ENCODE measurements around a stretch of chr11.

DNA sequence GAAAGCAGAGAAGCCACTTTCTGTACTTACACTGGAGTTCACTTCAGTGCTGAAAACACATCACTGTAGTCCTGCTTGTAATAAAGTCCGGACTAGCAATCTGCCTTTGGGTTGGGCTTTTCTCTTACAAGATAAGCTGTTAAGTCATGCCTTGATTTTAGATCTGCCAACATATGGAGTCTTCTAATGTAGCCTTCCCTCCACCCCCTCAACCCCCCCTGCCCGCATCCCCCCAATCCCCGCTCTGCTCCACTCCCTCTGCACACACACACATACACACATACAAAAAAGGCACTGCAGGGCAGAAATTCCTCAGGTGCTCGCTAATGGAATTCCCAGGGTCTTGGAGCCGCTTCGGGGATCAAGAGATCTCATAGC, 3.4 kb downstream of the CDON start:
- PRO-cap = no peak

GRCh38 chr11:126060616-126061464, 1.8 kb downstream of the CDON start:
- PRO-cap = no peak

- PRO-cap = no peak
These were observed 9.1 kb downstream of the RPUSD4 start for GRCh38 chr11:126202290-126202769.

DNA sequence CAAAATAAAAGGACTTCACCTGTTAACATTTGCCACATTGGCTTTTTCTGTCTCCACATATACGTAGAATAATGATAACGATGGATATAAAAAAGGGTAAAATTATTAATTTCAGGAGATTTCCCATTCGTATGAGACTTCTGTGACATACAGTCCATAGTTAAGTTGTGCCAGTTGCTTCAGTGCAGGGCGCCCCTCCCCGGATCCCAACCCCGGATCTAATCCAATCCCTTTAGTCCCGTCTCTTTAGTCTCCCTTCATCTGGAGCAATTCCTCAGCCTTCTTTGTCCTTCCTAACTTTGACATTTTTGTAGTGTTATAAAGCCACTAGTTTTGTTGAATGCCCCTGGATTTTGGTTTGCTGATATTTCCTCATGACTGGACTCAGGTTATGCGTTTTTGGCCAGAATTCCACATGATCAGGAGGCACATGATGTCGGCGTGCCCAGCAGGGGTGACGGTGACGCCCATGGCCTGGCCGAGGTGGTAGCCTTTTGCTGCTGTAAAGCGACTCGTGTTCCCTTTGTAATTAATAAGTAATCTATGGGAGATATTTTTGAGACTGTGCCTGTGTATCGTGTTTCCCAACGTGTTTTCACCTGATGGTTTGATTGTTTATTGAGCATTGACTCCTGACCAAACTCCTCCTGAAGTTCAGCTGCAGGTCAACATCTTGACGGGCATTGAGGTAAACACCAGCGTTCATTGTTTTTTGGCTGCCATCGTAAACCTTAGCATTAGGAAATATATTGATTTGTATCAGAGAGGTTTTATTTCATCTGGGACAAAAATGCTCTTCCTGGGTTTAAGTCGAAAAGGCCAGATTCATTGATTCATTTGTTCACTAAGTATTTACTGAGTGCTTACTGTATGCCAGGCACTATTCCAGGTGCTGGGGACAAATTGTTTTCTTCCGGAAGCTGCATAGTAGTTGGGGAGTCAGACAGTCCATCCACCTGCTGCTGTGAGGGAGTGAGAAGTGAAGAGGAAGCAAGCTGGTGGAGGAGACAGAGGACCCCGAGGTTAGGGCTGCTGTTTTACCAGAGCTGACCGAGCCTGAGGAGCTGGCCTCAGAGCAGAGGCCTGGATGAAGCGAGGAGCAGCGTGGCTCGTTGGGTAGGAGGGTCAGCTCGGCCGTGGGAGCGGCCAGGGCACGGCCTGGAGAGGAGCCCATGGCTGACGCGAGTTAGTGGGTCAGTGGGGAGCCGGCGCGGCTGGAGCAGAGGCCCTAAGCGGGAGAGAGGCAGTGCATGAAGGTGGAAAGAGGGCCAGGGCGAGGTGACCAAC, 23.5 kb downstream of the DCPS start:
- PRO-cap = no peak

DNA sequence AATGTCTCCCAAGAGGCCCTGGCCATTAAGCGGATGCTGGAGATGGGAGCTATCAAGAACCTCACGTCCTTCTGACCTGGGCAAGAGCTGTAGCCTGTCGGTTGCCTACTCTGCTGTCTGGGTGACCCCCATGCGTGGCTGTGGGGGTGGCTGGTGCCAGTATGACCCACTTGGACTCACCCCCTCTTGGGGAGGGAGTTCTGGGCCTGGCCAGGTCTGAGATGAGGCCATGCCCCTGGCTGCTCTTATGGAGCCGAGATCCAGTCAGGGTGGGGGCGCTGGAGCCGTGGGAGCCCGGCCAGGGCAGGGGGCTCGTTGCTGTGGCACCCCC, 58.5 kb downstream of the ST3GAL4 start:
- PRO-cap = no peak

DNA sequence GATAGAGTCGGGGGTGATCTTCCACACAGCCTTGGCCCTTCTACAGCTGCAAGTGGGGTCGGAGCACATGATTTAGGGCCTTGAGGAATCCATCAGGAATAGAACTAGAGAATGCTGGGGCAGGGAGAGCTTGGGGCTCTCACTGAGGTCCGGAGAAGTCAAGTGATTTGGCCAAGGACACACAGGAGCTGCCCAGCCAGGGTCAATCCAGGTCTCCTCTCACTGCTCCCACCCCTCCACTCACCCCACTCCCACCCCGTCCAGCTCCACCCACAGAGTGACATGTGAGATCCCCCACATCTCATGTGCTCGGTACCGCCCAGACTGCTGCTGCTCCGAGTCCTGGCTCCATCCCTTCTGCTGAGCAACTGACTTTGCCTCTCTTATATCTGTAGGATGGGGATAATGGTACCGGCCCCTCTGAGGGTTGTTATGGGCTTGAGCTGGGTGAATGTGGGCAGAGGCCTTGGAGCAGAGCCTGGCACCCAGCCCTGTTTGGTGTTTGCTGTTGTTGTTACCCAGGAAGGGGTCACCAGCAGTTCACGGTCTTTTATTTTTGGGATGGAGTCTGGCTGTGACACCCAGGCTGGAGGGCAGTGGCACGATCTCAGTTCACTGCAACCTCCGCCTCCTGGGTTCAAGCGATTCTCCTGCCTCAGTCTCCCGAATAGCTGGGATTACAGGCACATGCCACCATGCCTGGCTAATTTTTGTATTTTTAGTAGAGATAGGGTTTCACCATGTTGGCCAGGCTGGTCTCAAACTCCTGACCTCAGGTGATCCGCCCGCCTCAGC, 77.0 kb downstream of the ST3GAL4 start:
- PRO-cap = no peak

- PRO-cap = no peak
These were observed 113.6 kb downstream of the ST3GAL4 start for GRCh38 chr11:126469093-126469542.

DNA sequence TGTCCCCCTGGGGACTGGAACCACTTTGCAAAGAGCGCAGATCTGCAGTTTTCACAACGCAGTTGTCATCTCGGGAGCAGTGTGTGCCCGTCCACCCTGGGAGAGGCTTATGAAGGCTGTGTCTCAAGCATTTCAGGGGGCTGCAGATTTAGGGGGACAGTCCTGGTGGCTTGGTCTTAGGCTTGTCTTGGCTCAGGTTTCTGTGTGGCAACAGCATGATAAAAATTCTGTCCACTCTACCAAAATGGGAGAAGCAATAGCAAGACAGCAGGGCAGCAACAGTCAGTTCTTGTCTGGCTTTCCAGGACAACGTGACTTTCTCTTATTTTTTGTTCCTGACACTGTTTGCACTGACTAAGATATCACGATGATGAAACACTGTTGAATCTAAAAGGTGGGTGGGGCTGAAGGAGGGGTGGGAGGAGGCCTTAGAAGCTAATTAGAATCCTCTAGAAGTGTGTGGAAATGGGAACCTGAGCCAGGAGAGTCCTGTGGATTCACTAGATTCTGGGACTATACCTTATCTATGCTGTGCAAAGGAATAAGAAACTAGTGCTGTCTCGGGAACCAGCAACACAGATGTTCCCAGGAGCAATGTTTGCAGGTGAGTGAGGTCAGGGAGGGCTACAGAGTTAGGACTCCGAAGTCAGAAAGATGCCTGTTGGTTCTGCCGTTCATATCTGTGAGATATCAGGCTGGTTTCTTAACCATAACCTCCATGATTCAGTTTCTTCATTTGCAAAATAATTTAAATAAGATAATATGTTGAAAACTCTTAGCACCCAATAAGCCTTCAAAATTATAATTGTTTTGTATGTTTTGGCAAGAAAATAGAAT, 300.3 kb downstream of the ST3GAL4 start:
- PRO-cap = no peak

DNA sequence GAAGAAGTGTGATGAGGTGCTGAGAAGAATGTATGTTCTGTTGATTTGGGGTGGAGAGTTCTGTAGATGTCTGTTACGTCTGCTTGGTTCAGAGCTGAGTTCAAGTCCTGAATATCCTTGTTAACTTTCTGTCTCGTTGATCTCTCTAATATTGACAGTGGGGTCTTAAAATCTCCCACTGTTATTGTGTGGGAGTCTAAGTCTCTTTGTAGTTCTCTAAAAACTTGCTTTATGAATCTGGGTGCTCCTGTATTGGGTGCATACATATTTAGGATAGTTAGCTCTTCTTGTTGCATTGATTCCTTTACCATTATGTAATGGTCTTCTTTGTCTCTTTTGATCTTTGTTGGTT, 757.5 kb upstream of the KIRREL3 start:
- PRO-cap = no peak

- PRO-cap = unidirectional peak, plus-strand start at chr11:127782336
These were observed 781.7 kb upstream of the KIRREL3 start for GRCh38 chr11:127781980-127783007.

DNA sequence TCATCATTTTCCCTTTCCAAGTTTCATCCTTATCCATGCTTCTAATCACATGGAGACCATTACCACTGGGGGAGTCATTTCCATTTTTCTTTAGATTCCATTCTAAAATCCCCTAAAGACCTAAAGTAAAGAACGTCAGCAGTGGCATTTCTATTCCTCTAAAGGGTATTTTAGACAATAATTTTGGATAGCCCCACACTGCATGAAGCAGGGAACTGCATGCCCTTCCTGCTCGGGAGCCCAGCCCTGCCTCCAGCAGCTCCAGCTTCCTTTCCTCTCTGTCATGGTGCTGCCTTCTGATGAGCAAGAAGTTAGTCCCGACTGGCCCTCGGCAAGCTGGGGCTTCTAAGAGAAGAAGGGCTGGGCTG, 296.5 kb downstream of the ETS1 start:
- PRO-cap = no peak

- PRO-cap = no peak
These were observed 275.4 kb downstream of the ETS1 start for GRCh38 chr11:128311957-128312406.

GRCh38 chr11:128318823-128319338, 268.5 kb downstream of the ETS1 start:
- PRO-cap = no peak

GRCh38 chr11:128415466-128415998, 171.8 kb downstream of the ETS1 start:
- PRO-cap = no peak

- PRO-cap = no peak
These were observed 162.4 kb downstream of the ETS1 start for GRCh38 chr11:128424647-128425619.

DNA sequence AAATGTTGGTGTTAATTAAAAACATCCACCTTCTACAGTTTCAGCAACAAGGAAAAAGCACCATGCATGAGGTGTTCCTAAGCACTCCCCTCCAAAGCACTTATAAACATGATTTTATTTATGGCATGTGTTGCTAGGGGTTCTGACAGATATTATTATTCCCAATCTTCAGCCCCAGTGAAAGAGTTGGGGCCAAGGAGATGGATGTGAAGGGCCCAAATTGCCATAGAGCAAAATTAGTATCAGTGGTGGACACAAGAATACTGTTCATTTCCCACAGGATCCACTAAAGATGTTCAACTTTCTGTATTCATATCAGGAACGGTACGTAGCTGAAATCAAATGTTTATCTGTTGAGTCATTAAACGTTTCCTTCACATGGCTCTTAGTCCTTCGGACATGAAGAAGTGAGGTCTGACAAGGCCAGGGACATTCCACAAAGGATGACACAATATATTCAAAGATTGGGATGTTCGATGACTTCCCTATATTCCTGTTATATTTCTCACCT, 129.2 kb downstream of the ETS1 start:
- PRO-cap = no peak

DNA sequence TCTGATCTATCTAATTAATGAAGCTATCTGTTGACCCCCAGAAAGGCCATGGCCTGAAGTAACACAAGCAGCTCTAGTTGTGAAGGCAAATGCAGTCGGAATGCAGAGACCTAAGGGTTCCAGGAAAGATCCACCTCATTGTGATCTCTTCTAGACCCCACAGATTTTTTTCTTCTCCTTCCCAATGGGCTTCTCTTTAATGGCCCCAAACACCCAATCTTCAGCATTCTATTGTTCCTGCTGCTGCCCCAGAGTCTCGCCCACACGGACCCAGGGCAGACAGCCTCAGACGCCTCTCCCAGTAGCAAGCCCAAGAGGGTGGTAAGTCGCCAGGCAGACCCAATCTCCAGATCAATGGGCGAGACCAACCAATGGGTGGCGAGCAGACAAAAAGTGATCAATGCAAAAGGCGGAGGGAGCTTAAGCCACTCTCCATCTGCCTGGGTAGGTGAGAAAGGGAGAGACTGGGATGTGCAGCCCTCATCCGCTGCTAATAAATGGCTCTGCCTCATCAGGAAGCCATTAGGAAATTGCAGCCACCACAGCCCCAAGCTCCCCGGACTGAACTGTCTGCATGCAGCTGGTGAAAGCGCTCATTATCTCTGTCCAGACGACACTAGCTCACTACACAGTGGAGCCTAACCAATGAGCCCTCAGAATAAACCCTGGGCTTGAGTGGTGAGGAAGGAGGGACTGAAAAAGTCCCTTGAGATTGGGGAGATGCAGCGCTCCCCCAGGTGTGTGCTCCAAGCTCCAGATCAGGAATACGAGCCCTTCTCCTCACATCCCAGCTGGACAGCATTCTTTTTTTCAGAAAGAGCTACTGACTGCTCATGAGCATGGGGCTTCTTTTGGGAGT, 81.8 kb downstream of the ETS1 start:
- PRO-cap = no peak

DNA sequence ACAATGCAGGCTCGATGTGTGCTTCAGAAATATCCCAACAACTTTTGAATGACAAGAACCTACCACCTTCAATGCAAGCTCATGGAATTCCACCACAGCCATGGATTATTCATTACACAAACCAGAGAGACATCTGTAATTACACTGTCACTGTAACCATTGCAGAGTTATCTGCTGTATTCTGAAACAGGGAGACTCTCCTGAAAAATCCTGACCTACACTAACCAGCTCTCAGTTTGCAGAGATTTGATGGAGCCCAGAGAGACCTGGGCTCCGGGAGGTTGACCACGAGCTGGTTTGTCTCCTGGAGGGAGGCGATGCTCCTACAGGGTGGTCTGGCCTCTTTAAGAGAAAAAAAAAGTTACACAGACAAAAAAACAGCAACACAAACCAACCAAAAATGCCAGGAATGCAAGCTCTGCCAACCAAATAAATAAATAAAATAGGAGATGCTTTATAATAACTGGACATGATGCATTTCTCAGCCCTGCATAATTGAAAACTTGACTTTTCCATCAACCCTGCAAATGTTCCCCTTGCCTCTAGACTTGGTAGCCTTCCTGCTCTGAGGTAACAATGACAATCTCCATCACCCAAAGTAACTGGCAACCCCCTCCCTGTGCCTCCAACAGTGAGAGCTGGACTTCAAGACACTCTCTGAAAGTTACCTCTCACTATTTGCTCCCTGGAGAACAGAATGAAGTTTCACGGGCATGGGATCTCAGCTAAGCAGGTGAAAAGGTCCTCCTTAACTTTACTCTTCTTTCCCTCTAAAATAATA, 69.7 kb downstream of the ETS1 start:
- PRO-cap = no peak

GRCh38 chr11:128520097-128520820, 67.1 kb downstream of the ETS1 start:
- PRO-cap = no peak

GRCh38 chr11:128520821-128521628, 66.3 kb downstream of the ETS1 start:
- PRO-cap = no peak

Measured in Metastatic Pancreatic Carcinoma in the Ovary (tissue), 1 donor.